Skin of body (tissue), 2 donors: Measurements from ENCODE around the genes PDE4C and LRRC25.

DNA sequence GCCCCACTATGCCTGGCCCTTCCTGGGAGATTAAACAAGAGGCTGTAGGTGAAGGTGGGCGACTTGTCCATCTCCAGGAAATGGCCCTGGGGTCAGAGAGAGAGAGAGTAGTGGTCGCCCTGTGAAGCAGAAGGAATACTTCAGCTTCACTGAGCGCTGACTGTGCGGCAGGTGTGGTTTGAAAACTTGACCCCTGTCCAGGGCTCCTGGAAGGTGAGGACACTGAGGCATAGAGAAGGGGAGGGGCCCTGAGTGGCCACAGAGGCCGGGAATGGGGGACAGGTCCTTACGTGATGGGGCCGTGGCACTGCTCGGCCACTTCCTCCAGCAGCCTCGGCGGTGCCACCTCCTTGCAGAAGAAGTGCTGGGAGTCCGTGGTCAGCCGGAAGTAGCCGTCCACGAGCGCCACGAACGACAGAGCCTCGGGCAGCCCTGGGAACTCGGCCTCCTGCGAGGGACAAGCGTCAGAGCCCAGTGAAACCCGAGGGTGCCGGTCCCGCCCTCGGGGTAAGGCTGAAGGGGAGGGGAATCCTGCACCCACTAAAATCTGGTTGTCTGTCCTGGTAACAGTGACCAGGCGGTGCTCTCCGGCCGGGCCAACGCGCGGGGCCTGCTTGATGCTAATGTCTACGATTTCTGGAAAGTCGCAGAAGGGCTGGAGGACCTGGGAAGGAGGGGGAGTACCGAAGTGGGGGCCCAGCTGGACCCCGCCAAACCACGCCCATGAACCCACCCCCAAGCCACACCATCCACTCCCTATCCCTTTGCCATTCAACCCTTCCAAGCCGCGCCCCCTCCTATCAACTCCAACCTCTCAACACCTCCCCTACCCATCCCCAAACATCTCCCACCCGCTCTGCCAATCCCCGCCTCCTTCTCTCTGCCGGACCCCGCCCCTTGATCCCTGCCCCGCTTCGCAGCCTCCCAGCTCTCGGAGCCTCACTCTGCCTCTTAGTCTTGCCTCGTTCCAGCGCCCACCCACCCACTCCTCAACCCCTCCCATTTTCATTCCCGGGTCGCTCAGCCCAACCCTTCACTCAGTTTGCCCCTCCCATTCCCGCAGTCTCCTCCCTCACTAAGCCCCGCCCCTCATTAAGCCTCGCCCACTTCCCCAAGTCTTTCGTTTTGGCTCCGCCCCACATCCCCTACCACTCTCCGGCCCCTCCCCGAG lies 6.3 kb downstream of the JAK3 start:
- RAMPAGE, long total RNA = no peak

GRCh38 chr19:17842859-17843673 lies 4.7 kb downstream of the JAK3 start:
- RAMPAGE, long total RNA = no peak

GRCh38 chr19:17861346-17861750 lies 1.6 kb downstream of the RPL18A start:
- RAMPAGE, long total RNA = no peak

- RAMPAGE, long total RNA = no peak
These were observed 1.0 kb upstream of the CCDC124 start for GRCh38 chr19:17931718-17932268.

- RAMPAGE, long total RNA = no peak
These were observed 16.0 kb downstream of the KCNN1 start for GRCh38 chr19:17982903-17983318.

GRCh38 chr19:17997910-17998846 lies 9.8 kb upstream of the ARRDC2 start:
- RAMPAGE, long total RNA = no peak

DNA sequence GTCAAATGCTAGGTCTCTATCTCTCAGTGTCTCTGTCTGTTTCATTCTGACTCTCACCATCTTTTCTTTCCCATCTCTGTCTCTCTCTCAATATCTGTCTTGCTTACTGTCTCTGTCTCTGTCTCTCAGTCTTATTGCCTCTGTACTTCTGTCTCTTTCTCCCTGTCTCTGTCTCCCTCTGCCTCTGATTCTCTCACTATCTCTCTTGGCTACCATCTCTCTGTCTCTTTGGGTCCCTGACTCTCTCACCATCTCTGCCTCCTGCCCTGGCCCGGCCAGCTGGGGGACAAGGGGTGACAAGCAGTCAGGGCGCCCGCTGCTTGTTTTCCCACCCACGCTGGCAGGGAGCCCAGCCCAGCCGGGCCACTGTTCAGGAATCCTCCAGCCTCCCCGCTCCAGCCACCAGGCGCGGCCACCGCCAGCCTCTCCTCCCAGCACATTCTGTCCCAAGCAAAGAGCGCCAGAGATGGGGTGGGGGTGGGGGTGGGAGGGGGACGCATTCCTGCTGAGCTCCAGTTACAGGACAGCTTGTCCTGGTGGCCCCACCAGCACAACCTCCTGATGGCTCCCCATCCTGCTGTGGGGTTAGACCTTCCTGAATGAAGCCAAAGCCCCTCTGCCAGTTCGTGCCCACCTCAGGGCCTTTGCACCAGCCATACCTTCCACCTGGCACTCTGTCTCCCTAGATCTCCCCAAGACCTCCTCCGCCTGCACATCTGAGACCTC lies 12.2 kb downstream of the ARRDC2 start:
- RAMPAGE, long total RNA = no peak

- RAMPAGE, long total RNA = no peak
These were observed 19.2 kb downstream of the ARRDC2 start for GRCh38 chr19:18027114-18027630.

DNA sequence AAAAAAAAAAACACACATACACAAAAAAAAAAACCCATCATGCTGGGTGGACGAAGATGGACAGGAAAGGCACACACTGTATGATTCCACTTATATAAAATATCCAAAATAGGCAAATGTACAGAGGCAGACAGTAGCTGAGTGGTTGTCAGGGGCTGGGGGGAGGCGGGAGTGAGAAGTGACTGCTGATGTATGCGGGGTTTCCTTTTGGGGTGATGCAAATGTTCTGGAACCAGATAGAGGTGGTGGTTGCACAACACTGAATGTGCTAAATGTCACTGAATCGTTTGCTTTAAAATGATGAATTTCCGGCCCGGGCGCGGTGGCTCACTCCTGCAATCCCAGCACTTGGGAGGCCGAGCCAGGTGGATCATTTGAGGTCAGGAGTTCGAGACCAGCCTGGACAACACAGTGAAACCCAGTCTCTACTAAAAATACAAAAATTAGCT lies 2.3 kb upstream of the IL12RB1 start:
- RAMPAGE, long total RNA = no peak

- RAMPAGE, long total RNA = no peak
These were observed 716 bp upstream of the RAB3A start for GRCh38 chr19:18204544-18204971.

DNA sequence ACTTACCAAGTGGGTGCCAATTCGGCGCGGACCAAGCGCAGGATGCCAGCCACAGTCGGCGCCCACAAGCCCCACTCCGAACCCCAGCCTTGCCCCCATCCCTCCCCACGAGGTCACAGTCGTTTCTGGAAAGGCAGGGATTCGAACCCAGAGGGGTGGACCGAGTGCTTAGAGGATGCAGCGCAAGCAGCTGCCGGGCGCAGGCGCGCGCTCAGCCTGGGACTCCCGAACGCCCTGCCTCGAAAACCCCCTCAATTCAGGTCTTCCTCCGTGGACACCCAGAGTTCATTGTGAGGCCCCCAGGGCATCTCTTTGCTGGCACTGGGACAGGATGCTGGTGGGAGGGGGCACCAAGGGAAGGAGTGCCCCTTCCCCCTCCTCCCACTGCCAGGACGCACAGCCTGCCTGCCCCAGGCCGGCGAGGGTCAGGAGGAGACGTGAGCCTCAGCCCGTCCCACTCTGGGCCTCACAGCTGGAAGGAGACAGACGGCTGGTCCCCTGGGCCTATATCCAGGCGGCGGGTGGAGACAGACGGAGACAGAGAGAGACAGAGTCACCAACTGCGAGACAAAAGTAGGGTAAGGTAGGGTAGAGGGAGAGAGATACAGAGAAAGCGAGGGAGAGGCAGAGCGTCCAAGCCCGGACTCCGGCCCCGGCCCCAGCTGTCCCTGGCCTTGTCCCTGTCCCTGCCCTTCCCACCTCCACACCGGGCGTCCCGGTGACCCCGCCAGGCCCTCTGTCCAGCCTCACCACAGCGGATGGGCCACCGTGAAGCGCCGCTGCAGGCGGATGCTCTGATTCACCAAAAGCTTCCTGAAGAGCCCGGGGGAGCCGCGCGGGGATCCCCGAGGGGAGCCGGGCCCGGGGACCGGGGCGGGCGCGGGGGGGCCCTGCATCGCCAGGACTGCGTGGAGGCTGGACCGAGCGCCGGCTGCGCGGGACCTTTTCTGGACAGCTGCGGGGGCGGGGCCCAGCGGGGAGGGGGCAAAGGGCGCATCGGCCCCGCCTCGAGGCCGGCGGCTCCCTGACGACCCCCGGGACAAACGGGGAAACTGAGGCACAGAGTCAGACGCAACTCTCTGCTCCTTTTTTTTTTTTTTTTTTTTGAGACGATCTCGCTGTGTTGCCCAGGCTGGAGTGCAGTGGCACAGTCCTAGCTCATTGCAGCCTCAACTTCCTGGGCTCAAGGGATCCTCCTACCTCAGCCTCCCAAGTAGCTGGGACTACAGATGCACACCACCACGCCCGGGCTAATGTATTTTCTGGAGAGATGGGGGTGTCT lies at the start of gene PDE4C:
Gene PDE4C (minus strand): TSS at position 919 of the 1,282 bp plus-strand sequence.
- RAMPAGE, long total RNA = no peak

GRCh38 chr19:18253685-18254256 lies 20.5 kb downstream of the IQCN start:
- RAMPAGE, long total RNA = no peak

GRCh38 chr19:18254963-18255140 lies 19.4 kb downstream of the IQCN start:
- RAMPAGE, long total RNA = no peak

GRCh38 chr19:18310500-18311168 lies 12.2 kb downstream of the LSM4 start:
- RAMPAGE, long total RNA = no peak

GRCh38 chr19:18317905-18318861 lies 4.7 kb downstream of the LSM4 start:
- RAMPAGE, long total RNA = no peak

- RAMPAGE, long total RNA = no peak
These were observed 3.1 kb downstream of the LSM4 start for GRCh38 chr19:18319437-18320423.

DNA sequence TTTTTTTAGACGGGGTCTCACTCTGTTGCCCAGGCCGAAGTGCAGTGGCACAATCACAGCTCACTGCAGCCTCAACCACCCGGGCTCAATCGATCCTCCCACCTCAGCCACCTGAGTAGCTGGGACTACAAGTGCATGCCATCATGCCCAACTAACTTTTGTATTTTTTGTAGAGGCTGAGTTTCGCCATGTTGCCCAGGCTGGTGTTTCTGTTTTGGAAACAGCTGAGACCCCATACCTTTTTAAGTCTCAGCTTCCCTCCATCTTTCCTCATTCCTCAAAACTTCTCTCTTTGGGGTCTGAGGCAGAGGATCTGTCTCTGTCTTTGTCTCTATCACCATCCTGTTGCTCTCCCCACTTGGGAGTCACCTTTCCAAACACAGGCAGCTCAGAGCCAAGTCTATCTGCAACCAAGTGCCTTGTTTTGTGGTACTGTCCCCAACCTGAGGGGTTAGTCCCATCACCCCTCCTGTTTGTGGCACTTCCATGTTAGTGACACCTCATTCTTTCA lies 3.5 kb downstream of the GDF15 start:
- RAMPAGE, long total RNA = no peak

- RAMPAGE, long total RNA = no peak
These were observed at the start of gene LRRC25 for GRCh38 chr19:18397533-18398095. Gene LRRC25 (minus strand): TSS chr19:18397622.

- RAMPAGE, long total RNA = no peak
These were observed 10.6 kb upstream of the LRRC25 start for GRCh38 chr19:18407922-18408475.

DNA sequence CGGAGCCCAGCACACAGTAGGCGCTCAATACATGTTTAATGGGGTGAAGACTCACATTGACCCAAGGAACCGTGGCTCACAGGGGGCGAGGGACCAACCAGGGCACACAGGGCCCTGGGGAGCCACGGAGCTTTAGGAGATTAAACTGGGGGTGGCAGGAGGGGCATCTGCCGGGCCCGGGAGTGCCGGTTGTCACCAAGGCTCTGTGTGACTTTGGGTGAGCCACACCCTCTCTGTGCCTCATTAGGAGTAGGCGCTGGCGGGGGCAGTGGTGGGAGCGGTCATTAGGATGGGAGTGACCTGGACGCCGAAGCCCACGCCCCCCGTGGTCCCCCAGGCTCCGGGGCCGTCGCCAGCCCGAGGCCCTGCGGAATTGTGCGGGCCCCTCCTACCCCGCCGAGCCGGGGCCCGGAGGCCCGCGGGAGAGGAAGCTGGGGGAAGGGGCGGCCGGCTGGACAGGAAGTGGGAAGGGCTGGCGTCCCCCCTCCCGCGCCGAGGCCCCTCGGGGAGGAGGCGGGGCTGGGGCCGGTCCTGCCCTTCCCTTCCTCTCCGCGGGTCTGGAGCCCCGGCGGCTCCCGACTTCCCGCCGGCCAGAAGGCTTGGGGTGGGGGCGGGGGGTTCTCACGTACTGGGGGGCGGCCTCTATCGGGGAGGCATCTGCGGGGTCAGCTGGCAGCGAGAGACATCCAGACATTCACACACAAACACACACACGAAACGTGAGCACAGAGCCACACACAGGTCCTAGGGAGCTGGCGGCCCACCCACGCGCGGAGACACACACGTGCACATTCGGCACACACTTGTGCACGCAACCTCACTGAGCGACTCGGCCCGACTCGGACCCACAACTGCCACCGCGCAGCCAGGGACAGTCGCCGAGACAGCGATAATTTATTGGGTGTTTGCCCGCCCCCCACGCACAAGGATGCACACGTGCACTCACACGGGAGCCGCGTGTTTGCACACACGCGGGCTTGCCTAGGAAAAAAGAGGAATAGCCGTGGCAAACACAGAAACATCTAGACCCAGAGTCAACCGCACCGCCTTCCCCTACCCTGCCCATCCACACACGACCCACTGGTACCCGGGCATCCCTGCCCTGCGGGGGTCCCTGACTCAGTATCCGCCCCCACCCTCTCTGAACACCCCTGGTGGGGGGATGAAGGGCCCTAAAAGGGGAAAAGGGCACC lies 1.5 kb upstream of the SSBP4 start:
- RAMPAGE, long total RNA = no peak